Mesenchymal stem cell of the bone marrow (primary cell): ENCODE measurements around the genes GNAI3 and GSTM4.

GRCh38 chr1:109250652-109251213, 1.4 kb downstream of the CELSR2 start:
- CAGE, long polyA plus RNA: no peak

GRCh38 chr1:109263626-109264042, 14.3 kb downstream of the CELSR2 start:
- CAGE, long polyA plus RNA: no peak

- CAGE, long polyA plus RNA: no peak
Observed at GRCh38 chr1:109312894-109314245, 6.6 kb upstream of the MYBPHL start.

DNA sequence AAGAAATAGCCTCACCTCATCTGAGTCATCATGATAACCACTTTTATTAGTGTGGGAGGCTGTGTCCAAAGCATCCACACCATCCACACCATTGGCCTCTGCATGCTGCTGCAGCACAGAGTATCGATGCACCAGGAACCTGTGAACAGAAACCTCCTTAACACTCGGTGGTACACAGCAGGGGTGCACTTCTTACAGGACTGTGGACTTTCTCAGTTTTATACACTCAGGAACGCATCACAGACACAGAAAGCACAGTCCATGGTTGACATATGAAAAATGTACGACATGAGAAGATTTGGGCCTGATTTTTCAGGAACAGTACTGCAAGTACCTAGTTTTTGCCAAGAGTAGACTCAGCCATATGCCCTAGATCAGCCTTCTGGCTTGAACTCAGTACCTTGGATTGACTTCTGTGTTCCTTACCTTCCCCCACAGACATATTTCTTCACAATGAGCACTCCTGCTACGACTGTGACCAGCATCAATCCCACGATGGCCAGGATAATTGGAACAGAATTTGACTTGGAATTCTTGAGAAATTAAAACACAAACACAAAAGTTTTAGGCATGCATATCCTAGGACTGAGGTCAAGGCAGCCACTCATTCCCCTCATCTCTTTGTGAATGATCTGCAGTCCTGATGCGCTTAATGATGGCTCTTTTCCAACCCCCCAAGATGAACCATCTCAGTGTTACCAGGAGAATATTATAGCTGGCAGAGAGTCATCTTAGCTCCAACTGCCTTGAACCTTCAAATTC, 7.6 kb upstream of the MYBPHL start:
- CAGE, long polyA plus RNA: no peak

DNA sequence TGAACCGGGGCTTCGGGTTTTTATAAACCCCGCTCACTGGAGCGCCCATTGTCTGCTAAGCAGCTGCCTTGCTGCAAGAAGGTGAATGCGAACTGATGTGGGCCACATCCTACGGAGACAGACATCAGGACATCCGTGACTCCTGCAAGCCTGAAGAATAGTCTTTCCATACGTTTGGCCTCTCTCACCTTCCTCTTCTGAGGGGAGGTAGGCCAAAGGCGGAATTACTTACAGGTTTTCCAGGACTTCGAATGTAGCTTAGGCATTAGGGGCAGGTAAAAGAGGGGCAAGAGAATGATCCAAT, 642 bp upstream of the SORT1 start:
- CAGE, long polyA plus RNA: no peak

DNA sequence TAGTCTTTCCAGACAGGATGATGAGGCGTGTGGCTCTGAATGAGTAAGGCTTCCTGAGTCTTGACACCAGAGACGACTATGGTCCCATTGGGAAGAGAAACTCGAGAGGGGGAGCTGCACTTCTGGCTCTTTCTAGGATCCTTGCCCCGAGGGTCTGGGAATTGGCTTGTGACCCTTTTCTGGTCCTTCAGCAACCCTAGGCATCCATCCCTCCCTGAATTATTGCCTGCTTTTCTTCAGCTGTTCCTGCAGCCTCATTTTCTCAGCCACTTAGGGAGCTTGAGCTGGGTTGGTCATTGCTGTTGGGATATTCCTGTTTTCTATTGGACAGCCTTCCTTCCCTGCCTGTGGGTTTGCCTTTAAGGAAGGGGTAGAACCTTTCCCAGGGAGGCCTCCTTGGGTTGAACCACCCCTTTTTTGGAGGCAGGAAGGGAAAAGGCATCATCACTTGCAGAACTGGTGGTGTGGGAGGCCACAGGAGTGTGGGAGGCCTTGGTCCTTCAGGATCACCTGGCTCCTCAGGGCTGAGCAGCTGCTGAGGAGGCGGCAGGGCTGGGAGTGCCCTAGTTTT, 834 bp upstream of the CYB561D1 start:
- CAGE, long polyA plus RNA: no peak

DNA sequence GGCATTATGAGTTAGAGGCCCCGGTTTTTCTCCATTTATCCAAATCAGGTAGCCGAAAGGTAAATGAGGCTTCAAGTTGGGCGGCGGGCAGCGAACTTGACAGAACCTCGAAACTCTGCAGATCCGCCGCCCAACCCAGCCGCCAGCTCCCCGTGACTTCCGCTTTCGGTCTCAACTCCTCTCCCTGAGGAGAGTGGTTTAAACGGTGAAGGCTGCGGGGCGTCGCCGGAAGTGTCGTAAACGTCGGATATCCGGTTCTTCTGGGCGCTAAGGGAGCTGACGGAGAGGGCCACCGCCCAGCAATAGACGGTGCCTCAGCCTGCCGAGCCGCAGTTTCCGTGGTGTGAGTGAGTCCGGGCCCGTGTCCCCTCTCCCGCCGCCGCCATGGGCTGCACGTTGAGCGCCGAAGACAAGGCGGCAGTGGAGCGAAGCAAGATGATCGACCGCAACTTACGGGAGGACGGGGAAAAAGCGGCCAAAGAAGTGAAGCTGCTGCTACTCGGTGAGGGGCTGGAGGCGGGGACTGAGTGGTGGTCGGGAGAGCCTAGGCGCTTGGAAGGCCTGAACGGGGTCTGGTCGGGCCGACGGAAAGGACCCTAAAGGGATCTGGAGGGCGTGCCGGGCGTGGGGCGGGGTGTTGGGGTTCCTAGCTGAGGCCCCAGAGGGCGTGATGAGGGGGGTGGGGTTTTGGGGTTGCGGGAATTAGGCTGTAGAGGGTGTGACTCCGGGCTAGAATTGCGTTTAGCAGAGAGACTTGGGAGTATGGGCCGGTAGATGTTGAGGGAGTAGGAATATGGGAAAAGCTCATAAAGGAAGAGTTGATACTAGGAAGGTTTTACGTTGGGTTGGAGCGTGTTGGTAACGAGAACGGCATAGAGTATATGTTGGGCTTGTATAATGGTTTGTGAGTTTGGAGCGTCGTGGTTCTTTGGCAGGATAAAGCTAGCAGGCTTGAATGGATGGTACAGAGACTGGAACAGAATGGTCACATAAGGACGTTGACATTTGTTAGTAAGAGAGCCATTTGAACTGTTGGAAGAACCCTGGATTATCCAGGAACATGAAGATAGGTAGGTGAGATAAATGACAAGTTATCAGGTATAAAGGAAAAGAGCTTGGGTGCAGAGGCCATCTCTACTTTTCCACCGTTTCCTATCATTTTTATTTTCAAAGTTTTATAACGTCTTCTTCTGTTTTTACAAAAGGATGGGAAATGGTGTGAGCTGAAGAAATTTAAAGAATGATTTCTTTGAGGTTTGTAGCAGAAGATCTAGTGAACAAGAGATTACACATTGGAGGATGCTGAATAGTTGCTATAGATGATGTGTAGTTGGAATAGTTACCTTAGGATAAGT, at the start of gene GNAI3:
Gene GNAI3, plus strand, starts transcription at position 279 of the 1,355 bp plus-strand sequence.
- CAGE, long polyA plus RNA: no peak

DNA sequence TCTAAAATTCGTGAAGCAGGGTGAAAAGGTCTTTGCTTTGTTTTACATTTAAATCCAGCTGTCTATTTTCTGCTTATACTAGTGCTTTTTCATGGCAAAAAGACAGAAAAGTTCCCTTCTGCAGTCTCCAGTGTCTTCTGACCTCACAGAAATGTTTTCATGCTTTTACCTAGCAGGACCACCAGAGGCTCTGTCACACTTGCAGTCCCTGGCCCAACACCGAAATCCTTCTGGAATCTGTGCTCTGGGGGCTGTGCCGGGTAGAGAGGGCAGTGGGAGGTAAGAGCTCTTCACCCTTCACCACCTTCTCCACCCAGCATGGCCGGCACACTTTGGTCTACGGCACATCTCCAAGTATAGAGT, 20.8 kb downstream of the GNAT2 start:
- CAGE, long polyA plus RNA: no peak

- CAGE, long polyA plus RNA: no peak
Observed at GRCh38 chr1:109616340-109617108, 2.9 kb downstream of the GNAT2 start.

- CAGE, long polyA plus RNA: no peak
Observed at GRCh38 chr1:109632495-109633344, 13.1 kb downstream of the AMPD2 start.

GRCh38 chr1:109655584-109656523, at the start of gene GSTM4:
Gene GSTM4 (plus strand): TSS chr1:109656099.
- CAGE, long polyA plus RNA: no peak

GRCh38 chr1:109716549-109717188, 4.6 kb downstream of the GSTM5 start:
- CAGE, long polyA plus RNA: no peak

DNA sequence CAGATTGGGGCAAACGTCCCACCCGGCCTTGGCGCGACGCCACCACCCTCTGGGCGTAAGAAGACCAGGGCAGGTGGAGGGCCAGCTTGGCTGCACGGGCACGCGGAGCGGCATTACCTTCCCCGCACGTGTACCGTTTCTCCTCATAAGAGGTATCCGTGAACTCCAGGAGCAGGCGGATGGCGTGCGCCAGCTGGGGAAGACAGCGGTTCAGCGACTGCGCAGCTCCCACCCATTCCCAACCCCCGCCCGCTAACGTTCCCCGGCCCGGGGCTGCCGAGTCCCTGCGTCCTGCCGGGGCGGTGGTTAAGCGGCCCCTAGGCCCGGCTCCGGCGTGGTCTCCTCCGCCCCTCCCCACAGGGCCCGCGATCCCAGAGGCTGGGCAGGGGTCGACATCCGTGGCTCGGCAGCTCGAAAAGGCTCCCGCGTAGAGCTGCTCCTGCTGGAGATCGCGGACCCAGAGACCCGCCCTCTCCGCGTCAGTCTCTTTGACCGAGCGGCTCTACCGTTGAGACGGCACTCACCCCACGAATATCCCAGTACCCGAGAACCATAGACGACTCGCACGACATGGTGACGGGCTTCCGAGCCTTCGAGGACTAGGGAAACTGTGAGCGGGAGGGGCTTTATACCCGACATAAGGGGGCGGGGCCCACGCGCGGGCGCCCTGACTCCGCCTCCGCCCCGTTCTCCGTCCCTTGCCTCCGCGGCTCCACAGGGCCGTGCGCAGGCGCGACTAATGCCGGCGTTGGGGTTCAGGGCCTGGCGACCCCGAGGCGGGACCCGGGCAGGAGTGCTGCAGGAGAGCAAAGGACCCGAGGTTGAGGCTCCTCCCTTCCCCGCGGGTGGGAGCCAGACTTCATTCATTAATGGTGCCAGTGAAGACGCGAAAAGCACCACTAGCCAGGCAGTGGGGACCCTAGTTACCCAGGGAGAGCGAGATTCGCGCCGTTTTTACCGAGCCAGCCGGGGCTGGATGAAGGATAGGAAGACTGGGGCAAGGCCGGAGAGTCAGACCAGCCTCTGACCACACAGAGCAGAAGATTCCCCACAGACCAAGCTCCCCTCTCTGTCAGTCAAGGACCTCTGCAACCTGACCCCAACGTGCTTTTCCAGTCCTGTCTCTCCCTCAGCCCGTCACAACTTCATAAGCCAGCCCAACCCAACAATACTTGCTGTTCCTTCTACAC, 727 bp downstream of the GSTM3 start:
- CAGE, long polyA plus RNA: no peak

DNA sequence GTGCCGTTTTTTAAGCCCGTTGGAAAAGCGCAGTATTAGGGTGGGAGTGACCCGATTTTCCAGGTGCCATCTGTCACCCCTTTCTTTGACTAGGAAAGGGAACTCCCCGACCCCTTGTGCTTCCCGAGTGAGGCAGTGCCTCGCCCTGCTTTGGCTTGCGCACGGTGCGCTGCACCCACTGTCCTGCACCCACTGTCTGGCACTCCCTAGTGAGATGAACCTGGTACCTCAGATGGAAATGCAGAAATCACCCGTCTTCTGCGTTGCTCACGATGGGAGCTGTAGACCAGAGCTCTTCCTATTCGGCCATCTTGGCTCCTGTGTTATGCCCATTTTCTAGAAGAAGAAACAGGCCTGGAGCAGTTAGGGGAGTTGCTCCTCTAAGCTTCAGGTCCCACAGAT, 7.8 kb upstream of the GSTM3 start:
- CAGE, long polyA plus RNA: no peak

GRCh38 chr1:109750805-109751270, 10.0 kb upstream of the GSTM3 start:
- CAGE, long polyA plus RNA: no peak

DNA sequence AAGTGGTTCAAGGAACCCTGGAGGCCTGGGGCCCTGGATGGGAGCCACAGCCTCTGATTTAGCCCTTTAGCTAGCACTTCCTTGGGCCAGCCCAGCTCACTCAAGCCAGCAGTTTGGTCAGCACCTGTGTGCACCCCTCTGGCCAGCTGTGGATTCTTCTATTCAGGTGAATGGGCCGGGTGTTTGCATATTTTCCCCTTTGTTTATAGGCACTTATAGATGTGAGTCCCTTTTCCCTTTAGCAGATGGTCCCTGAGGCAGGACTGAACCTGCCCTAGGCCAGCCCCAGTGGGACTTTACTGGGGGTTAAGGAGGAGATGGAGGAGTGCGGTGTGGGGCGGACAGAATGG, 18.9 kb upstream of the EPS8L3 start:
- CAGE, long polyA plus RNA: no peak

DNA sequence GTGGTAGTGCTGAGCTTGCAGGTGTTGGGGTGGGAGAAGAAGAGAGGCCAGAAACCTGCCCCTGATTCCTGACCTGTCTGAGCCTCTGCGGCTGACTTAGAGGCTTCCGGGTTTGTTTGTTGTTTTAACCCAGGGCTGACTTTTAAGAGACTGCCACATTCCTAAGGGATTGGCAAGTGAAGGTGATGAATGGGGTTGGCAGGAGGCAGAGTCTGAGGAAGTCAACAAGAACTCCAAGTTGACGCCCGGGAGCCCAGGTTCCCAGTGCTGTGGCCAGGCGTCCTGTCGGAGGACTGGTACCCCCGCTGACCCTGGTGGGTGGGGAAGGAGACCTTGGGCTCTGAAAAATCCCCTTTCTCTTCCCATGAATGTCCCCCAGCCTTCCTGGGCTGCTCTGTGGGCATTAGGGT, 19.7 kb upstream of the EPS8L3 start:
- CAGE, long polyA plus RNA: no peak

GRCh38 chr1:109794271-109794762, 30.6 kb upstream of the EPS8L3 start:
- CAGE, long polyA plus RNA: no peak

DNA sequence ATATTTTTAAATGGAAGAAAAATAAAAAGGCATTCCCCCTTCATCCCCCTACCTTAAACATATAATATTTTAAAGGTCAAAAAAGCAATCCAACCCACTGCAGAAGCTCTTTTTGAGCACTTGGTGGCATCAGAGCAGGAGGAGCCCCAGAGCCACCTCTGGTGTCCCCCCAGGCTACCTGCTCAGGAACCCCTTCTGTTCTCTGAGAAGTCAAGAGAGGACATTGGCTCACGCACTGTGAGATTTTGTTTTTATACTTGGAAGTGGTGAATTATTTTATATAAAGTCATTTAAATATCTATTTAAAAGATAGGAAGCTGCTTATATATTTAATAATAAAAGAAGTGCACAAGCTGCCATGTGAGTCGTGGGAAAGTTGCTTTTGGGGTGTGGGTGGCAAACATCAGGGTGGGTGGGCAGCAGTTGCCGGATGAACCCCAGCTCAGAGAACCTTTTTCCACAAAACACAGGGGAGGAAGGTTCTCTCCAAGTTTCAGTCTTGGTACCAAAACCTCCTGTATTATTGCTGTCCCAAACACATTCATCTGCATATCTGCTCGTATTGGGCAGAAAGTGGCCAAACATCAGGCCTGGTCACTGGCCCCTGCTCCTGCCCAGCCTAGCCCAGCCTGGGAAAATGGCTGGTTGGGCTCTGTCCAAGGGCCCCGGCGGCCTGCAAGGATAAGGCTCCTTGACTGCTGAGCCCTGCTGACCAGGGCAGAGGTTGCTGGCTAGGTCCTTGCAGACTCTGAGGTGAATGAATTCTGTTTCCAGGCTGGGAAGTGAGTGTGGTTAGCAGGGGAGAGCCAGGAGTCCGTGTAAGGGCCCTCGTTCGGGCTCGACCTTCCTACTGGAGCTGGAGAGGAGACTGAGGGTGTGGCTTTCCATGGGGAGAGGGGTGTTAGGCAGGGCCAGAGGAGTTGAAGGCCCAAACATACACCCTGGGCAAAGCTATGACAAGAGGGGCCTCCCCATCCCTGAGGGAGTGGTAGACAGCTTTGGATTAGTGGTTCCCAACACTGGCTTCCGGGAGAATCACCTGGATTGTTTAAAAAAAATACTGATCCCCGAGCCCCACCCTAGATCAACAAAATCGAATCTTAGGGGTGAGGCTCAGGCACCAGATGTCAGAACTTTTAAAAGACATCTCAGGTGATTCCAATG, 20.4 kb downstream of the CSF1 start:
- CAGE, long polyA plus RNA: no peak

DNA sequence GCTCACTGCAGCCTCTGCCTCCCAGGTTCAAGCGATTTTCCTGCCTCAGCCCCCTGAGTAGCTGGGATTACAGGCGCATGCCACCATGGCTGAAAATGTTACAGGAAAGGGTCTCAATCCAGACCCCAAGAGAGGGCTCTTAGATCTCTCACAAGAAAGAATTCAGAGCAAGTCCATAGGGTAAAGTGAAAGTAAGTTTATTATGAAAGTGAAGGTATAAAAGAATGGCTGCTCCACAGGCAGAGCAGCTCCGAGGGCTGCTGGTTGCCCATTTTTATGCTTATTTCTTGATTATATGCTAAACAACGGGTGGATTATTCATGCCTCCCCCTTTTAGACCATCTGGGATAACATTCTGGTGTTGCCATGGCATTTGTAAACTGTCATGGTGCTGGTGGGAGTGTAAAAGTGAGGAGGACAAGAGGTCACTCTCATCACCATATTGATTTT, 3.4 kb upstream of the STRIP1 start:
- CAGE, long polyA plus RNA: no peak